ENCODE data around the gene RIBC2.

GRCh38 chr22:44714466-44715464 lies 12.8 kb downstream of the PRR5 start:
- RRBS = 100% methylated on average over 2 of the region's 28 CpGs

DNA sequence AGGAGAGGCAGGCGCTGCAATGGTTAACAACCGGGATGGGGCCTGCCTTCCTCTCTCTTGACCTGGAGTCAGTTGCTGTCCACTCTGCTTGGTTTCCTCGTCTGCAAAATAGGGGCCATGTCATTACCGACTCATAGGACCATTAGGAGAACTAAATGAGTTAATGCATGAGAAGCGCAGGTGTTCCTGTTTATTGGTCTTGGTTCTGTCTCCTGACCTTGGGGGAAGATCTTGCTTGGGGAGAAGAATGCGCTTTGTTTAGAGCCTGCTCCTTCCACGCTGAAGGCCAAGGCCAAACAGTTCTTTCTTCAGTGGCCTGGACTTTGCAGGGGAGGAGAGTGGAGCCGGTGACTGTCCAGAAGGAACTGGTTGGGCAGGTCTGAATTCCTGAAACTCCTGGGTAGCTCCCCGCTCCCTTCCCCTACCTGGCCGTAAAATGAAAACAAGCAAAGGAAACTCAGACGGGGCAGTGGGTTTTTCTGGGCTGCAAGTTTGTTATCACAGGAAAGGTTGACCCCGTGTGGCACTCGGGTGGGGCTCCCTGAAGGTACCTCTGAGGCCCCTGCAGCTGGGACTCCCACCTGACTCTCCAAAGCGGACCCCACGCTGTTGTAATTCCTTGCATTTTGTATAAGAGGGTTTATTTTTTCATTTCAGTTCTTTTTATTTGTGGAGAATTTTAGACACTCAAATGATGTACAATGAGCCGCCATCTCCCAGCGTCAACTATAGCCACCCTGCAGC lies 3.6 kb downstream of the ARHGAP8 start:
- RRBS = no CpG with 5 or more reads among the region's 17 CpGs

- RRBS = no CpG with 5 or more reads among the region's 9 CpGs
Measured at GRCh38 chr22:44869791-44870424, 117.5 kb downstream of the ARHGAP8 start.

DNA sequence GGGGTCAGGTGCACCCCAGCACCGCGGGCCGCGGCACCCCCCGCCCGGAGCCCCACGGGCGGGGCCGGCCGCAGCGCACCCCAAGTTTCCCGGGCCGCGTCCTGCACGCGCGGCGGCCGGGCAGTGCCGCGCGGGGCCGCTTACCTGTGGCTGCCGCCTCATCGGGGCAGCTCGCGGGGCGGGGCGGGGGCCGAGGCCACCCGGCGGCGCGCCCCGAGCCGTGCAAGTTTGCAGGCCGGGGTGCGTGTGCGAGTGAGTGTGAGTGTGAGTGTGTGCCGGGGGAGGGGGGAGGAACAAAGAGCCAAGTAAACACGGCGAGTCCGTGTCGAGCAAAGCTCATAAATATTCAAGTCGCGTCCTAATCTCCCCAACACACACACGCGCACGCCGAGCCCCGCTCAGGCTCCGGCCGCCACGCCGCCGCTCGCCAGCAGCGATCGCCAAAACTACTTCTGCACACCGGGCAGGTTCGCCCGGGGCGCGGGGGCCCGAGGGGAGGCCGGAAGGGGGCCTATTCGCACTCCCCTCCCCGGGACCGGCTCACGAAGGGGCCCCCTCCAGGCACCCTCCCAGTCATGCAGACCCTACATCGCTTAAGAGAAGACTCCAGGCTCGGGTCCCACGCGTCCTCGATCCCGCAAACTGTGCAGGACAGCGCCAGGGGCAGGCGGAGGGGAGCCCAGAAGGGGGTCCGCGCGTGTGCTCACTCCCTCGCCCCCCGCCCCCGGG lies 991 bp downstream of the PHF21B start:
- RRBS = 2% methylated on average over 40 of the region's 84 CpGs

DNA sequence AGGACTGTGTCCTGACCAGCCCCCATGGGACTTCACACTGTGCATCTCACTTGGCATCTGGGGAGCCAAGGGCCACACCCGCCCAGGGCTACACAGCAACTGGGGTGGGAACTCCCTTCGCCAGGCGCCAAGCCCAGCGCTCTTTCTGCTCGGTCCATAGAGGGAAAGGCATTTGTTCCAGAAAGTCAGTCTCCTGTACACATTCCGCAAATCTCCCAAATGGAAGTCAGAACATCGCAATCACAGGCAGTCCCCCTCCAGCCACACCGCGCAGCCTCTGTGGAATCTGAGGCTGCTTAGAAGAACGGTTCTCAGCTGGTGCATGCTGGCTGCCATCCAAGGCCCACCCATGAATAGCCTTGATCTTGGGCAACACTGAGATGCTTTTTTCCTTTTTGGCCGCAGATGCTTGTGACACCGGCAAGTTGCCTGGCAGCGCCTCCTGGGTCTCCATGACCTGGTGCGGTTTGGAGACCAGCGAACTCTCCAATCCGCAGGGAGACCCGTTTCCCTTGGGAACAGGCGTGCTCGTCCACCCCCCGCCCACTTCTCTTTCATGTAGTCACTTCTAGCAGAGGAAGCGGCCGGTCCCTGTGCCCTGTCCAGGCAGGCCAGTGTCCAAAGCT lies 26.3 kb upstream of the PHF21B start:
- RRBS = no CpG with 5 or more reads among the region's 22 CpGs

DNA sequence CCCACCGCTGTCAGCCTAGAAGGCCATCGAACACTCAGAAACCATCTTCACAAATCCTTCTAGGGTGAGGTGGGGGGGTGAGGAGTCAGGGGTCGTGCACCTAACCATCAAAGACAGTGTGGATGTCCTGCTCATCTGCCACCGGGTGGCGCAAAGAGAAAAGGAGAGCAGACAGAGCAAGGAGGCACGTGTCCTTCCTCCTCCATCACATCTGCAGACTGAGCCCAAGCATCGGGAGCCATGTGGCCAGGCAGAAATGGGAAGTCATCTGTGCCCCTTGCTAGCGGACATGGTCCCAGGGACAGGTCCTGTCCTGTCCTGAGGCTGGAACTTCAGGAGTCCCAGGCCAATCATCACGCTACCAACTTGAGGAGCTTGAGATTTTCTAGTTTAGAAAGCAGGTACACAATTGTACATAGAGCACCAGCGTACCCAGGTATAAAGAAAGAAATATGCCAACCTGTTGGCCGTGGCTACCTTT lies 61.8 kb upstream of the NUP50 start:
- RRBS = no CpG with 5 or more reads among the region's 11 CpGs

GRCh38 chr22:45154090-45154551 lies 9.6 kb upstream of the NUP50 start:
- RRBS = no CpG with 5 or more reads among the region's 3 CpGs

DNA sequence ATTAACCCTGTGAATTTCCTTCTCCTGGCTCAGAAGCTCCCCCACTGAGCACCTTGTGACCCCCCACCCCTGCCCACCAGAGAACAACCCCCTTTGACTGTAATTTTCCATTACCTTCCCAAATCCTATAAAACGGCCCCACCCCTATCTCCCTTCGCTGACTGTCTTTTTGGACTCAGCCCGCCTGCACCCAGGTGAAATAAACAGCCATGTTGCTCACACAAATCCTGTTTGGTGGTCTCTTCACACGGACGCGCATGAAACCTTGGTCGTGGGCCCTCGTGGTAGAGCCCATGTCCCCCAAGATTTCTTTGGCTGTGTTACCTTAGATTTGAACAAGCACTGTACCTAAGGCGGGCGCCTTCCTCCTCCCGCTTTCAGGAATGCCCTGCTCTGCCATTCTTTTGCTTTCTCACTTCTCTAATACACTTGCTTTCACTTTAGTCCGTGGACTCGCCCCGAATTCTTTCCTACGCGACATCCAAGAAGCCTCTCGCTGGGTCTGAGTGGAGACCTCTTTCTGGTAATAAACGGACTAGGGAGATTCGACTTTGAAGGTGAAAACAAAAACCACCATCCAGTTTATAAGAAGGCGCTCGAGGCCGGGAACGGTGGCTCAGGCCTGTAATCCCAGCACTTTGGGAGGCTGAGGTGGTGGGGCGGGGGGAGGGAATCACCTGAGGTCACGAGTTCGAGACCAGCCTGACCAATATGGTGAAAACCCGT lies 1.3 kb upstream of the NUP50 start:
- RRBS = no CpG with 5 or more reads among the region's 27 CpGs

DNA sequence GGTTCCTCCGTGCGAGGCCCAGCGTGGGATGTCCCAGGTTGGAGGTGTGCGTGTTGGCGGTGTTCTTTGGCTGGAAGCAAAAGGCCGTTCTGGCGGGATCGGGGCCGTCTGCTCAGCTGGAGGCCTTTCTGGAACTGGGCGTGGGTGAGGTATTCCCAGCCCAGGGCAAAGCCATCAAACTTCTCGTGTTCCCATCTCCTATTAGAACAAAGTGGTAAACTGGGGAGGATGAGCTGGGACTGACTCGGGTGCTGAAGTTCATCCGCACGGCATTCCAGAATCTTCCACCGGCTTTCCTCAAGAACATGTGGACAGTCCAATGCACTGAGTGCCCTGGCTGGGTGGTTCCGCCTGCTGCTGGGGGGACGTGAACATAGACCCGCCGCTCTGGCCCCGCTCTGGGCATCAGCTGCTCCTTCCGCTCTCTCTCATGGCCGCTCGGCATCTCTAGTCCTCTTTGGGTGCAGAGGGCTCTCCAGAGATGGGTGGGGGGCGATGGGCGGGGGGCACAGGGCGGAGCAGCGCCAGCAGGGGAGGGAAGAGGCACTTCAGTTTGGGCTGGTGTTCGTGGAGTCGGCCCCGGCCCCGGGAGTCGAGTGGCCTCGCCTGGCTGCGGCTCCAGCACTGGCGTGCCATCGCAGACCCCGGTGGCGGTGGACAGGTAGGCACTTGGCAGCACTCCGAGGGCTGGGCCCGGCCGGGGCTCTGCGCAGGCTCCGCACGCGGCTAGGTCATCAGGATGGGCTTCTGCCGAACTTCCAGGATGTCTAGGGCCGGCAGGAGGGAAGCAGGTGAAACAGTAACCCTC lies 32.9 kb downstream of the NUP50 start:
- RRBS = 96% methylated on average over 8 of the region's 47 CpGs

DNA sequence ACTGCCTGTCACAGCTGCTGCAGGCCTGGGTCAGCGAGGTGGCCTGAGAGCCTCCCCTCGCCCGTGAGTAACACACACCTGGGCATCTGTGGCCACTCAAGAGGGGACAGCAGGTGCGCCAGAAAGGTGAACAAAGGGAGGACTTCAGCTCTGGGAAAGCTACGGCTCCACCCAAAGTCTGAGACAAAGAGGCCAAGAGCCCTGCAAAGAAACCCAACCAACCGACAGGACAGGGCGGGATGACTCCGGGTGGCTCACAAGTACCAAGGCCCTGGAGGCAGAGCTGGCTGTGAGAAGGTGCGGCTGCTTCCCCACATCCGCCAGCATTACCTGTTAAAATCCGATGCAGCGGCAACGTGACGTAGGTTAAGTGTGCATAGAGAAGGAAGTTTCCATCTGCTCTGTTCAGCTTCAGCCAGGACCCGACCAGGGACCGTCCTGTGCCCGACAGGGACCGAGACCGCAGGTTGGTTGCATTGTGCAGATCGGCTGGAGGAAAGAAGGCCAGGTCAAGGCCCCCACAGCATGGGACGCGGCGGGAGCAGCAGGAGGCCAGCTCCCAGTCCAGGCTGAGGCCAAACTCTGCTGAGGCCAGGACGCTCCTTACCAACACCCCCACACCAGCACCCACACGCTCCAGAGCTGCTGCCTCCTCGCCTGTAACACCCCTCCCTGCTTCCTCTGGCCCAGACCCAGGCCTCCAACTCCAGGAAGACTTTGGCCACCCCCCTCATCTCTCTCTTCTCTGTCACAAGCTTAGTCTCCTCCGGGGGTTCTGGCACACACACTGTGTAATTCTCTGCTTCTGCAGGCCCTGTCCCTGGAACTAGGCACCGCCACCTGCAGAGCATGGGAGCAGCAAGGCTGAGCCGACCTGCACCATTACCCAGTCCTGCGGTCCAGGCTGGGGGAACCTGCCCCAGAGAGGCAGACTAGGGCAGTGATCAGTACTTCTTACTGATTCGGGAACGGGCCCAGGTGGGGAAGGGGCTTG lies 34.0 kb downstream of the NUP50 start:
- RRBS = no CpG with 5 or more reads among the region's 32 CpGs

DNA sequence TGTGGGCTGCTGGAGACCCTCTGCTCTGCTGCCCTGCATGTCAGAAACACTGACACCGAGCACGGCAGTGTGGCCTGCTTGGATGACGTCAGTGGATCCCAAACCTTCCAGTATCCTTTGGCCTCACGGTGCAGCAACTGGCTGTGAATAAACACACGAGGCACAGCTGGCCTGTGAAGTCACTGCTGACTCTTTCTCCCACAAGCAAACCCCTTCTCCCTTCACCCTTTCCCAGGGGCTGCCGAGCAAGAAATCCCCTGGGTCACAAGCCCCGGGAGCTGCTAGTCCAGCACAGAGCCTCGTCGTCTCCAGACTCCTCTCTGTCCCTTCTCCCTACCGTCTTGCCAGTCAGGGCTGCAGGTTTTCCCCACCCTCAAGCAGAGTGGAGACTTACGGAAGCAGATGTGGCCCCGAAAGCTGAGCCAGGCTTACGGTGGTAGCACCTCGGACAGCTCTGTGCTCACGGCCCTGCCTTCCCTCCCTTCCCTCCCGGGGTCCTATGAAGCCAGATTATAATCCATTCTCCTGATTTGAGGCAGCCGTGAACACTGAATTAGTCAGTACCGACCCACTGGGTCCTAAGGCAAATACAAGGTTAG lies 24.2 kb downstream of the KIAA0930 start:
- RRBS = no CpG with 5 or more reads among the region's 18 CpGs

DNA sequence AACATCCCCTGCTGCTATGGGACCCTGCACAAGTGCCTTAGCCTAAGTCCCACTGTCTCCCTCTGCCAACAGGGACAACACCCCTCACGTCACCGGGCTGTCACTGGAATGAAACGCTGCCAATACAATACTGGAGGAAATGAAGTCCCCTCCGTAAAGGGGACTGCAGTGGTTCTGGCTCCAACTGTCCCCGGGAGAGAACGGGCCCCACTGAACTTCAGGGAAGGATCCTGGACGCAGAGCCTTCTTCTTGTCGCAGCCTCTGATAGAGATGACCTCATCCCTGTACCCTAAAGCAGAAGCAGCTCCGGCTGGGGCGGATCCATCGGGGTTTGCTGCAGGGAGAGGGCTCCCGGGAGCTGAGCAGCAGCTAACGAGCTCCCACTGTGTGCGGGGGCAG lies 13.2 kb downstream of the KIAA0930 start:
- RRBS = 92% methylated on average over 8 of the region's 14 CpGs

GRCh38 chr22:45267902-45268516 lies 16.7 kb upstream of the UPK3A start:
- RRBS = no CpG with 5 or more reads among the region's 25 CpGs

GRCh38 chr22:45285535-45286173 lies 905 bp downstream of the UPK3A start:
- RRBS = no CpG with 5 or more reads among the region's 12 CpGs

DNA sequence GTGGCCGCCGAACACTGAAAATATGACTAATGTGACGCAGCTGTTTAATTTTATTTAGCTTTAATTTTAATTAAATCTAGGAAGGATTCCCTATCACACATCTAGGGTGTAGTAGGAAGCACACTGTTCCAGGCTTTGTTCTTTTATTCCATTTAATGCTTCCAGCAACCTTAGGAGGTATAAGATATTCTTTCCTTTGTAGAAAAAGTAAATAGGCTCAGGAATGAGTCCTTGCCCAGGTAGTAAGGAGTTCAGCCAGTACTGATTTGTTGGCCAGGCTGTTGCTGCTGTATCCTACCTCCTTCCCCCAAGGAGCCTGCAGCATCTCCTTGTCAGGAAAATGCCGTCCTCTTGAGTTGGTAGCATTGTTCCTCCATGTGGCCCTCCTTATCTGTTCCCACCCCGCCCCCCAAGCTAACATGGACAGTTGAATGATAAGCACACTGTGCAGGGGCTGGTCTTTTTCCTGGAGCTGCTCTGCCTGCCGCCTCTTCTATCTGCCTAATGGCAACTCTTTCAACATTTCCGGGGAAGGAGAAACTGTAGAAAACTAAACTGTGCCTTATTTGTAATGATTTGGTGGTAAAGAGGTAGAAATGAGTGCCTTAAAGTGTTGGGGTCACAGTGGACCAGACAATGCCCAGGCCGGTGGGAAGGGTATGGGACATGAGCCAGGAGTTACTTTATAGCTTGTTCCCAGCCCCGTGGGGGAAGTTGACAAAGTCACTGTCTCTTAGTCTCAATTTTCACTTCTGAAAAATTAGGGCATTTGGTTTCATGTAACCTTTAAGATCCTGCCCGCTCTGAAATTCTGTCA lies 4.3 kb downstream of the FAM118A start:
- RRBS = 69% methylated on average over 2 of the region's 10 CpGs

DNA sequence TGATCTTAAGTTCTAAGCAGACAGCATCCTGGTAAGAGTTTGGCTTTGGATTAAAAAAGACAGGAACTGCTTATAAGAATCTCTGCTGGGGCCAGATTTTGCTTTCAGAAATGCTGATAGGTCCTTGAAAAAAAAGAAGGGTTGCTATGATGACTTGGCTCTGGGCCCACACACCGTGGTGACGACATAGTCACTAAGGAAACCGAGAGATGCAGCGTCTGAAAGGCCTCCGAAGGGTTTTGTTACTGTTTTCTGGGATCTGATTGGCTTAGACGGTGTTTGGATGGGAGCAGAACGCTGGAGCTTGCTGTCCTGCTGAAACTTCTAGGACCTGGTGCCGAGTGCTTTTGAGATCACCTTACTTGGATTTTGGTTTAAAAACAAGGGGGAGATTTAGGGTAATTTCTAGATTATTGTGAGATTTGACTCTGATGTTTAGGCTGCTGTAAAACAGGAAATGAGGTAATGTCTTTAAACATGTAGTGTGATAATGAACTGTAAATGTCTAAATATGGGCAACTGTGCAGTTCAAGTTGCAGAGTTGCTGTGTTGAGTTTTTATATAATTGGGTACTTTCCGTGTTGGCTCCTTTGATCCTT lies 8.5 kb downstream of the FAM118A start:
- RRBS = no CpG with 5 or more reads among the region's 9 CpGs

DNA sequence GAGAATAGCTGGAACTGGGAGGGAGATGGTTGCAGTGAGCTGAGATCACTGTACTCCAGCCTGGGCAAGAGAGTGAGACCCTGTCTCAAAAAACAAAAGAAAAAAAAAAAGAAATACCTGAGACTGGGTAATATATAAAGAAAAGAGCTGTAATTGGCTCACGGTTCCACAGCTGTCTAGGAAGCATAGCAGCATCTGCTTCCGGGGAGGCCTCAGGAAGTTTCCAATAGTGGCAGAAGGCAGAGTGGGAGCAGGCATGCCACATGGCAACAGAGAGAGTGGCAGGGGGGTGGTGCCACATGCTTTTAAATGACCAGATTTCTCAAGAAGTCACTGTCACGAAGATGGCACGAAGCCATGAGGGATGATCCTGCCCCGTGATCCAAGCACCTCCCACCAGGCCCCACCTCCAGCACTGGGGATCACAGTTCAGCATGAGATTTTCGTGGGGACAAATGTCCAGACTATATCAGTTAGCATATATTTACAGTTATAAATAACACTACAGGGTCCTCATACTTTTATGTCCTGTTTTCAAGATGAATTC lies 19.0 kb downstream of the FAM118A start:
- RRBS = no CpG with 5 or more reads among the region's 6 CpGs

DNA sequence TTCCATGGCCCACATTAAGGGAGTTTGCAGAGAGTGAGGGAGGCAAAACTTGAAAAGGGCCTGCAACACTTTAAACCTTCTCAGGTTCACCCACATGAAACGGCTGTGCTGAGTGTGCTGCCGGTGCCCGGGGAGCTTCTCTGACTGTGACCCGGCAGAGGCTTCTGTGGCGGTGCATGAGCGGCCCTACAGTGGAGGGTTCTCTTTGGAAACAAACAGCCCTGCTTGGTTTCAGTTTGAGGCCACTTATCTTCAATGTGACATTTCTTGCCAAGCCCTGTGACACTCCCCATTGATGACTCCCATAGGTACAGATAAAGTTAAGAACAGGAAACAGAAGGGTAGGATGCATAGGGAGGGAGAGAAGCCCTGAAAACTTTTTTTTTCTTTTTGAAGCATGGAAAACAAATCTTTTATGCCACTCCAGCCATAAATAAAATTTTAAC lies 31.8 kb downstream of the FAM118A start:
- RRBS = no CpG with 5 or more reads among the region's 6 CpGs

GRCh38 chr22:45413288-45414369 lies at the start of gene RIBC2:
Gene RIBC2, plus strand, starts transcription at chr22:45413693.
- RRBS = 55% methylated on average over 14 of the region's 77 CpGs

GRCh38 chr22:45468855-45469305 lies 33.8 kb upstream of the FBLN1 start:
- RRBS = no CpG with 5 or more reads among the region's 8 CpGs

Measured in Ishikawa (cell line).